ENCODE measurements around a stretch of chr21.

GRCh38 chr21:45490969-45491501, 51.2 kb downstream of the SLC19A1 start:
- PRO-cap, result no peak

- PRO-cap, result no peak
Measured at GRCh38 chr21:45498762-45499377, 43.4 kb downstream of the SLC19A1 start.

GRCh38 chr21:45505744-45506087, 36.5 kb downstream of the SLC19A1 start:
- PRO-cap, result no peak

DNA sequence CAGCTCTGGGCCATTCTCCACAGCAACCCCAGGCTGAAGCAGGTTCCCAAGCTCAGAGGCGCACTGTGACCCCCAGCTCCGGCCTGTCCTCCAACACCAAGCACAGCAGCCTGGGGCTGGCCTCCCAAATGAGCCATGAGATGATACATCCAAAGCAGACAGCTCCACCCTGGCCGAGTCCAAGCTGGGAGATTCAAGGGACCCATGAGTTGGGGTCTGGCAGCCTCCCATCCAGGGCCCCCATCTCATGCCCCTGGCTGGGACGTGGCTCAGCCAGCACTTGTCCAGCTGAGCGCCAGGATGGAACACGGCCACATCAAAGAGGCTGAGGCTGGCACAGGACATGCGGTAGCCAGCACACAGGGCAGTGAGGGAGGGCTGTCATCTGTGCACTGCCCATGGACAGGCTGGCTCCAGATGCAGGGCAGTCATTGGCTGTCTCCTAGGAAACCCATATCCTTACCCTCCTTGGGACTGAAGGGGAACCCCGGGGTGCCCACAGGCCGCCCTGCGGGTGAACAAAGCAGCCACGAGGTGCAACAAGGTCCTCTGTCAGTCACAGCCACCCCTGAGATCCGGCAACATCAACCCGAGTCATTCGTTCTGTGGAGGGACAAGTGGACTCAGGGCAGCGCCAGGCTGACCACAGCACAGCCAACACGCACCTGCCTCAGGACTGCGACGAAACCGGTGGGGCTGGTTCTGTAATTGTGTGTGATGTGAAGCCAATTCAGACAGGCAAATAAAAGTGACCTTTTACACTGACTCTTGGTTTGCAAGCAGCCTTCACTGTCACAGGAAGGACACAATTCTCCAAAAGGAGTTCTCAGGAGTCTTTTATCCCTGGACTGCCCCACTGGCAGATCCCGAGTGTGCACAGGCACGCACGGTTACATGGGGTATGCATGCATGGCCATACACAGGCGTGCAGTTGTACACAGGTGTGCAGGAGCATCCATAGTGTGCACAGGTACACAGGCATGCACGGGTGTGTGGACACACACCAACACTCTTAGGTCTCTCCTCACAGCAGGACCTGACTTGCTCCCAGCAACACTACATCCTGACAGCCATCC, 28.9 kb downstream of the SLC19A1 start:
- PRO-cap, result no peak

GRCh38 chr21:45527707-45527906, 14.6 kb downstream of the SLC19A1 start:
- PRO-cap, result no peak

DNA sequence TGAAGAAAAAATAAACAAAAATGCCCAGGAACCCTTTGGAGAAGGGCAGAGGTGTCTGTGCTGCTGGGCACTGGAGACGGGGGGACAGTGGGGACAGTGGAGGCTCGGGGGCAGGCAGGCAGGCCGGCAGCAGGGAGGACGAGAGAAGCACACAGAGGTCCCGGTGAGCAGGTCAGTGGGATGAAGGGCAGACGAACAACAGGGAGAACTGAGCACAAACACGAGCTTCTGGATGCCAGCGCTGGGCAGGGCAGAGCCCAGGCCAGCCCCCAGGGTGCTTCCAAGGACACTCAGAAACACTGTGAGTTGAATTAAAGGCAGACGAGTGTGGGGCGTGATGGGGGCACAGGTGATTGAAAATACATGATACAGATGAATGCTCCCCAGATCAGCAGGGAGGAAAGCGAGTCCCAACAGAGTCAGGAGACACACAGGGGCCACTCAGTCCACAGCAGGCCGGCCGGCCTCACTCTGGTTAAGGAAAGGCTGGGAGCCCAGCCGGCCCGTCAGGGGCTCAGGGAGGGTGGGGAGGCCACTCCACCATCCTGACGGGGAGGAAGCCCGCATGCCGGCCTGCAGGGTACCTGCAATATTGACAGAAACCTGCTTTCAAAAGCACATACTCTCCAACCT, 14.1 kb downstream of the SLC19A1 start:
- PRO-cap, result no peak

- PRO-cap, result unidirectional peak, plus-strand start at chr21:45541920
Measured at GRCh38 chr21:45541400-45542247, 616 bp downstream of the SLC19A1 start.

- PRO-cap, result no peak
Measured at GRCh38 chr21:45550061-45551340, 8.3 kb upstream of the SLC19A1 start.

DNA sequence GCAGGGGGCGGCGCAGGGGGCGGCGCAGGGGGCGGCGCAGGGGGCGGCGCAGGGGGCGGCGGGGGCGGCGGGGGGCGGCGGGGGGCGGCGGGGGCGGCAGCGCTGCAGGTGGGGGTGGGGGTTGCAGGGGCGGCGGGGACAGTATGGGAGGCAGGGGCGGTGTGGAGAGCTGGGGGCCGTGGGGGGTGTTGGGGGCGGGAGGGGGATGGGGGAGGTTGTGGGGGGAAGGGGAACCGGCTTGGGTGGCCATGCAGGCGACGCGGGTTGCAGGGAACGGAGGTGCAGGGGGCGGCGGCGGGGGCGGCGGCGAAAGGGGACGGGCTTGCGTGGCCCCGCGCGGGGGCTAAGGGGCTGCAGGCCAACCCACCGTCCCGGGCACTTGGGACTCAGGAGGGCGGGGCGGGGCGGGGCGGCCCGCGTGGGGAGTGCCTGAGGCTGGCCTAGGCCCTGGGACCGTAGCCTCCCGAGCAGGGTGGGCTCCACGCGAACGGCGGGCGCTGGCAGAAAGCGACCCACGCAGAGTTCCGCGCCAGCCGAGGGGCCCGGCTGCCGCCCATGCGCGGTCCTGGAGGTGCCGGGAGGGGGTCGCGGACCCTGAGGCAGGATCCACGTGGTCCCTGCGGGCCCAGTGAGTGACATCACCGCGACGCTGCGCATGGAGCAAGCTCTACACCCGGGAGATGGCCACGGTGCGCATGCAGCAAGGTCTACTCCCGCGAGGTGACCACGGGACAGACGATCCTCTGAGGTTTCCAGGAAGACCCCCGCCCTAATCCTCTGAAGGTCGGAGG, 13.2 kb upstream of the SLC19A1 start:
- PRO-cap, result no peak

- PRO-cap, result no peak
Measured at GRCh38 chr21:45573401-45574009, 31.3 kb upstream of the SLC19A1 start.

DNA sequence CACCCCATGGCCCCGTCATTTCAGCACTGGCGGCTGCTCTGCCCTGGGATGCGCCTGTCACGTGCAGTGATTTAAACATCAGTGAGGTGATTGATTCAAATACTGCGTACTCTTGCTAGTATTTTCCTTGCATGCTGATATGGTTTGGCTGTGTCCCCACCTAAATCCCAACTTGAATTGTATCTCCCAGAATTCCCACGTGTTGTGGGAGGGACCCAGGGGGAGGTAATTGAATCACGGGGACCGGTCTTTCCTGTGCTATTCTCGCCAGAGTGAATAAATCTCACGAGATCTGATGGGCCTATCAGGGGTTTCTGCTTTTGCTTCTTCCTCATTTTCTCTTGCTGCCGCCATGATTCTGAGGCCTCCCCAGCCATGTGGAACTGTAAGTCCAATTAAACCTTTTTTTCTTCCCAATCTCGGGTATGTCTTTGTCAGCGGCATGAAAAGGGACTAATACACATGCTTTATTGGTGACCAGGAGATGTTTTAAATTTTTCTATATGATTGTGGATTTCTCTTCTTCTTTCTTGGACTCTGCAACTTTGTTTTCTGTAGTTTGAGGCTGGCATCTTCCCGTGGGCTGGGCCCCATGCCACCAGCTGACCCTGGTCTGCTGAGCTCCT, 50.1 kb upstream of the PCBP3 start:
- PRO-cap, result no peak

GRCh38 chr21:45642326-45643326, 899 bp upstream of the PCBP3 start:
- PRO-cap, result no peak

GRCh38 chr21:45991771-45992331, 10.3 kb downstream of the COL6A1 start:
- PRO-cap, result no peak

- PRO-cap, result no peak
Measured at GRCh38 chr21:46021723-46022859, 40.5 kb downstream of the COL6A1 start.

GRCh38 chr21:46062538-46062889, 35.4 kb upstream of the COL6A2 start:
- PRO-cap, result no peak

DNA sequence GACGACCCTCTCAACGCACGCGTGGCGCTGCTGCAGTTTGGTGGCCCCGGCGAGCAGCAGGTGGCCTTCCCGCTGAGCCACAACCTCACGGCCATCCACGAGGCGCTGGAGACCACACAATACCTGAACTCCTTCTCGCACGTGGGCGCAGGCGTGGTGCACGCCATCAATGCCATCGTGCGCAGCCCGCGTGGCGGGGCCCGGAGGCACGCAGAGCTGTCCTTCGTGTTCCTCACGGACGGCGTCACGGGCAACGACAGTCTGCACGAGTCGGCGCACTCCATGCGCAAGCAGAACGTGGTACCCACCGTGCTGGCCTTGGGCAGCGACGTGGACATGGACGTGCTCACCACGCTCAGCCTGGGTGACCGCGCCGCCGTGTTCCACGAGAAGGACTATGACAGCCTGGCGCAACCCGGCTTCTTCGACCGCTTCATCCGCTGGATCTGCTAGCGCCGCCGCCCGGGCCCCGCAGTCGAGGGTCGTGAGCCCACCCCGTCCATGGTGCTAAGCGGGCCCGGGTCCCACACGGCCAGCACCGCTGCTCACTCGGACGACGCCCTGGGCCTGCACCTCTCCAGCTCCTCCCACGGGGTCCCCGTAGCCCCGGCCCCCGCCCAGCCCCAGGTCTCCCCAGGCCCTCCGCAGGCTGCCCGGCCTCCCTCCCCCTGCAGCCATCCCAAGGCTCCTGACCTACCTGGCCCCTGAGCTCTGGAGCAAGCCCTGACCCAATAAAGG, 23.1 kb downstream of the FTCD start:
- PRO-cap, result no peak

DNA sequence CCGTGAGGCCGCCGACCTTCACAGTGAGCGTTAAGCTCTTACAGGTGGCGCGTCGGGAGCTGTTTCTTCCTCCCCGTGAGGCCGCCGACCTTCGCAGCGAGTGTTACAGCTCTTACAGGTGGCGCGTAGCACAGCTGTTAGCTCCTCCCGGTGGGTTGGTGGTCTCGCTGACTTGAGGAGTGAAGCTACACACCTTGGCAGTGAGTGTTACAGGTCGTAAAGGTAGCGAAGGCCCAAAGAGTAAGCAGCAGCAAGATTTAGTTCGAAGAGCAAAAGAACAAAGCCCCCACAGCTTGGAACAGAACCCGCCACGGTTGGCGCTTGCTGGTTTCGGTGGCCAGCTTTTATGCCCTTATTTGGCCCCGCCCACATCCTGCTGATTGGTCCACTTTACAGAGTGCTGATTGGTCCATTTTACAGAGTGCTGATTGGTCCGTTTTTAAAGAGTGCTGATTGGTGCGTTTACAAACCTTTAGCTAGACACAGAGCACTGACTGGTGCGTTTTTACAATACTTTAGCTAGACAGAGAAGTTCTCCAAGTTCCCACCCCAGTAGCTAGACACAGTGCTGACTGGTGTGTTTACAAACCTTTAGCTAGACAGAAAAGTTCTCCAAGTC, 12.9 kb downstream of the FTCD start:
- PRO-cap, result no peak

DNA sequence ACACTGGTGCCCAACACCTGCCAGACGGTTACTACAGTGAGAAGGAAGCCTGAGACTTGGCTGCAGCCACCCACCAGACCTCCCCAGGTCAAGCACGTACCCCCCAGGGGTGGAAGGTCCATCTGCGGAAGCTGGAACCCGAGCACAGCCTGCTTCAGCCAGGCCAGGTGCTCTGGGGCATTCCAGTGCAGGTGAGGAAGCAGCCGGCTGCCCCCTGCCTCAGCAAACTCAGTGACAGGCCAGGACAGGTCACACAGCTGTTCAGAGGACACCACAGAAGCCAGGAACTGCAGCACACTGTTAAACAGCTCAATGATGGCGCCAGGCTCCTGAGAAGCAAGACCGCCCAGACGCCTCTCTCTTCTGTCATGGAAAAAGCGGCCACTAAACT, 16.1 kb upstream of the LSS start:
- PRO-cap, result no peak

DNA sequence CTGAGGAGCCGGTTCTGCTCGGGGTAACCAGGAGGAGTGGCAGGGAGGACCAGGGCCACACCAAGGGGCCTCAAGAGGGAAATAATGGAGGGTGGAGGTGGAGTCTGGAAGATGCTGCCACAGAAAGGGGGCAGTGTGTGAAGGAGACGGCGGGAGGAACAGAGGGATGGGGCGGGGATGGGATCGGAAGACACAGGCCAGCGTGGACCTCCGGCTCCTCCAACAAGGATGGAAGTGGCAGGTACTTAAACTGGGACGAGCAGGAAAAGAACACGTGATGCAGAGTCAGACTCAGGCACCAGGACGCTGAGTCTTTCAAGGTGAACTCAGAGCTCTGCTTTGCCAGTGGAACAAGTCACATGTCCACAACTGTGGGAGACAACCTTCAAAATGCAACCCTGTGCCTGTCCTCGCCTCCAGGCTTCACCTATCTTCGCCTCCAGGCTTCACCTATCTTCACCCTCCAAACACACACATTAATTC, 27.7 kb upstream of the LSS start:
- PRO-cap, result no peak

DNA sequence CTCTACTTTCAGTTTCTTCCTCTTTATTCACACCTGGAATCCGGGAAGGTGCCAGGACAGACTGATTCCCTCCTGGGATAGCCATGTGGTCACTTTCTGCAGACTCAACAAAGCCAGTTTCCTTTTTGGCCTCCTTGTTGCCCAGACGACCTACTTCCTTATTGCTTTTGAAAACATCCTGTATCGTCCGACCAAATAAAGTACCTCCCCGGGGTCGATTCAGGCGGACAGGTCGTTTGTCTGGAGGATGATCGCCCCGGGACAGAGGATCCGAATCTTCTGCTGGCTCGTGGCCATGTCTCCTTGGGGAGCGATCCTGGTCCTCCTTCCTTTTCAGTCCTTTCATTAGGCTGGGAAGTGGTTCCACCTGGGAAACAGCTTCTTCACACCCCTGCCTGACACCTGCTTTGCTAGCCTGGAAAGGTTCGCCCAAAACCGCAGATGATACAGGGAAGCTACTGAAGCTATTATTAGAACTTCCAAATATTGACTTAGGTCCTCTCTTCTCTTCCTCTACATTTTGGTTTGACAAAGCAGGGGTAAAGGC, 1.3 kb downstream of the MCM3AP start:
- PRO-cap, result no peak

Data from mesenteric fat pad (tissue), 1 donor.